ENCODE measurements around a stretch of chr18.

DNA sequence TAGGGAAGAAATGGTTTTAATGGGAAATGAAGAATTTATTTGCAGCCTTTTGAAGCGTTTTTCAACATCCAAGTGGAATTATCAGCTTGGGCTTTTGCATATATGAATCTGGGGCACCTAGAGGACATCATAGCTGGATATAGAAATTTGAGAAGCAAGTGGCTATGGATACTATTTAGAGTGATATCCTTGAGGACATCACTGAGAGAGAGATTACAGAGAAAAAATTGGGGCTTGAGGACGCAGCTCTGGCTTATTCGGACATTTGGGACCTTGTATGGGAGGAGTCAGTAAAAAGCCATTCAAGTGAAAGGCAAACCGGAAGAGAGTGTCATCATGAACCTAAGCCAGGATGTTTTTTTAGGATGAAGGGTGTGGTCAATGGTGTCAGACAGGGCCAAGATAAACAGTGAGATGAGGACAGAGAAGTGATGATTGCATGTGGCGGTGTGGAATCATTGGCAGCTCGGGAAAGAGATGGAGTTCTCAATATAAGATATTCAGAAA, 4.2 kb downstream of the RAB27B start:
- PRO-cap: no peak

DNA sequence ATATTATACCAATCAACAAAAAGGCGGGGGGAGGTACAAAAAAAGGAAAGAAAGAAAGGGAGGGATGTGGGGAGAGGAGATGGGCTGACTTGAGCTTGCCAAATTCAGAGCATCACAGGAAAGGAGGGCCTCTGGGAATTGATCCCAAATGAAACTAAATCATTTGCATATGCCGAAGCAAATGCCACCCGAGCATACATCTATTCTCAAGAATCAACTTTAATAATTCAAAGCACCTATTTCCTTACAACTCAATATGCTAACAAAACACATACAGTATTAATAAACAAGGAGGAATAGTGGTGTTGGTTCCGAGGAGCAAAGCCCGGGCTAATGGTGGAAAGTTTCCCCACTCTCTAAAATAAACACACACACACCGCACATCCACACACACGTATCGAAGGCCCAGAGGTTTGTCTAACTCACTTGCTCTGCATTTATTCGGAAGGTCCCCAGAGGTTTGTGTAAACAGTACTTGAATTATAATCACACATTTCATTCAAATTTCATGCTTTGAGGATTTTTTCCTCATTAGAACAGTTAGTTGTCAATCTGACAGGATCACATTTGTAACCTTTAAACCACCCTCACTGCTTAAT, 264.8 kb downstream of the TCF4 start:
- PRO-cap: no peak

- PRO-cap: no peak
These were observed 248.8 kb downstream of the TCF4 start for GRCh38 chr18:55339073-55339728.

DNA sequence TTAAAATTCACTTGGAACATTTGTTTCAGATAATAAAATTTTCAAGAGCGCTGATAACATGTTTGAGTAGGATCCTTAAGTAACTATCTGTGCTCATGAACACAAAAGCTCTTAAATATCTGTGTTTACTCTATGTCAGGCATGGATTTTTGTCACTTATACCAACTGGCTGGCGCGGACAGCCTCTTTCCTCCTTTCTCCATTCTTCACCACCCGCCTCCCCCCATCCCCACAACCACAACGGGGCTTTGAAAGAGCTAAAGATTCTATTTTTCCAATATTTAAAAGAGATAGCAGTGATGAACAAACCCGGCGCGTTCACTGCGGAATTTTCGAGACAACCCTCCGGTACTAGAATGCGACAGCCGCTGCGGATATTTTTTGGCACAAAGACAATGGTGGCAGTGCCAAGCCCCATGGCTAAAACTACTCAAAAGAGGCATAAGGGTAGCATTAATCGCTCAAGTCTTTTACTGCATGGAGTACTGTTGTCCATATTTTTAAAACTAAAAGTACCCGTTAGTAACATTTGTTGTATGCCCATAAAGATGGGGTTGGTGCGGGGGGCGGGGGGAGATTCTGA, 181.4 kb downstream of the TCF4 start:
- PRO-cap: no peak

- PRO-cap: unidirectional peak, plus-strand start at chr18:55477777
These were observed 110.5 kb downstream of the TCF4 start for GRCh38 chr18:55477400-55478018.

GRCh38 chr18:56445215-56445806, 193.1 kb downstream of the TXNL1 start:
- PRO-cap: no peak

DNA sequence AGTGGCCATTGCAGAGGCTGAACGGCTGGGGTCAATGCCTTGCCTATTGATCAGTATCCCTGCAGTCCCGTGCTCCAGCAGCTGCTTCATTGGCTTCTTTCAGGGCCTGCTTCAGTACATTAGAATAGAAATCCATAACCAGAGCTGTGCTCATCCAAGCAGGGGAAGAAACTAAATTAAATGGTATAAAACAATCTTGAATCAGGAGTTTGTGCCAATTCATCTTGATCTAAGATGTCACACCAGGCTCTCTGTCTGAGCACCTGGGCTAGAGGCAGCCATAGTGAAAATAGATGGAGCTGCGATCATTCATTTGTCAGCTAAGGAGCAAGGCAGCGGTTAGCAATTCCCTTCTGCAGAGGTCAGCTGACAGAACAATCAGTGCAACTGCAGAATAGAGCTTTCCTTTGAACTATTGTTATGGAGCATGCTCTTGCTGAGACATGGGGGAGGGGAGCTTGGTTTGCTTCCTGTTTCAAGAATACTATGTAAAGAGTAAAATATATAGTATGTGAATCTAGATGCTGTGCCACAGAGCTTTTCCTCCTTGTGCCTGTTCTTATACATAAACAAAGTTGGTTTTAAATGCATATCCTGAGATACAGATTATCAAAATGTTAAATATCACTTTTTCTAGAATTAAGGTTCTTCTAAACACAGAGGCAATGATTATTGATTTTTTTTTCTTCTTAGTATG, 222.6 kb downstream of the WDR7 start:
- PRO-cap: no peak

- PRO-cap: no peak
These were observed 2.6 kb downstream of the ONECUT2 start for GRCh38 chr18:57437602-57438385.

DNA sequence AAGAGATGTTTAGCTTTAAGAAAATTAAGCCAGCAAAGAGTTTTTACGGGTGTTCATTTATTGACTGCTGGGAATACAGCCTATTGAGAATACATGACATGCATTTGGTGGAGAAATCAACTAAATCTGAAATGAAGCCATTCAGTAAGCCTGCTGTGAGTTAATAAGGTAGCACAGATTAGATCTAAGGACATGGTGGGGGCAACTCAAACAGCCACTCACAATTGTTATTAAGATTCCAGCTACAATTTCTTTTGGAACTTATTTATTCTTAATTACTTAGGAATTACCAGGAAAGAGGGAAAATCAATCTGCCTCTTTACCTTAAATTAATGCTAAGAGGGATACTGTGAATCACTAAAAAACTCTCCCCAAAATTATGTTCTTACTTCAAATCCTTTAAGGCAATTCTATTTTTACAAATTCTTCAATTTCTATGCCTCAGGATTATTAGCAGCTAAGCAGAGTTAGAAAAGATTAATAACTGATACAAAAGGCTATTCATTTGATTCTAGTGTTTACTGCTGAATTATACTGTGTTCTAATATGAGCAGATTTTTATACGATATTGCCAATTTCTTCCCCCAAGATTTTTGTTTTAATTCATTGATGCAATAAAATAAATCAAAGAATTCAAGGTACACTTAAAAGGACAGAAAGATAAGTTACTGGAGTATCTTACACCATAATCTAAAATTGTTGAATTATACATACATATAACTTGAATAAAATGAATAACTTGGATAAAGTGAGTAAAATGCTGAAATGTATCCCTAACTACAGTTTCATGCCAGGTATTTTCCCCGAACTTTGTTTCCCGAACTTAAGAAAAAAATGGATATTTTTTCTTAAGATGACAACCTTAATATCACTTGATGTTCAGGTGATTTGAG, 14.4 kb upstream of the FECH start:
- PRO-cap: no peak

DNA sequence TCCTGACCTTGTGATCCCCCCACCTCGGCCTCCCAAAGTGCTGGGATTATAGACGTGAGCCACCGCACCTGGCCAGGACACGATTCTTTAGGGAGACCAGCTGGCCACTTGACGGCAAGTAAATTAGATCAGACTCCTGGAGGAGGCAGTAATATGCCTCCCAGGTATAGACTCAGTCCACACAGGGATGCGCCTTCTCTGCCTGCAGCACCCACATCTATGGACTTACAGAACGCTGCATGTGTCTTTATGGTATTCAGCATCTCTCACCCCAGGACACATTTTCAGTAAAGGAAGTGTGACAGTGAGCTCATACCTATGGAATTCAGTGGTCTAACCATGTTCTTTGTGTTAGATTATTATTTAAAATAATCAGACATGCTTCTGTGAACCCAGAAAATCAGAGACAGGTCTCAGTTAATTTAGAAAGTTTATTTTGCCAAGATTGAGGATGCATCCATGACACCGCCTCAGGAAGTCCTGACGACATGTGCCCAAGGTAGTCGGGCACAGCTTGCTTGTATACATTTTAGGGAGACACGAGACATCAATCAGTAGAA, 5.9 kb upstream of the NARS1 start:
- PRO-cap: no peak

GRCh38 chr18:57629947-57630947, 8.6 kb upstream of the NARS1 start:
- PRO-cap: bidirectional peak, plus-strand start at chr18:57630348, minus-strand start at chr18:57630177

- PRO-cap: no peak
These were observed 670 bp downstream of the ATP8B1 start for GRCh38 chr18:57802479-57802811.

- PRO-cap: no peak
These were observed 188.1 kb downstream of the NEDD4L start for GRCh38 chr18:58231930-58232658.

DNA sequence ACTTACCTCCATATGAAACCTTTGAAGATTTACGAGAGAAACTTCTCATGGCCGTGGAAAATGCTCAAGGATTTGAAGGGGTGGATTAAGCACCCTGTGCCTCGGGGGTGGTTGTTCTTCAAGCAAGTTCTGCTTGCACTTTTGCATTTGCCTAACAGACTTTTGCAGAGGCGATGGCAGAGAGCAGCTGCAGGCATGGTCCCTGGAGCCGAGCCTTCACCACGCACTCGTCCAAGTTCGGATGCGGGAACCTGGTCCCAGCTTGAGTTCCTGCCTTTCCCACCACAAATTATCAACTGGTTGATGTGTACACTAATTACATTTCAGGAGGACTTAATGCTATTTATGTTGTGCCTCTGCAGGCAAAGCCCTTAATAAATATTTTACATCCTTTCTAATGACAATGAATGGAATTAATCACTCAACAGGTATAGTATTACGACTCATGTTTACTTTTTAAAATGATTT, 232.7 kb downstream of the ALPK2 start:
- PRO-cap: no peak

GRCh38 chr18:58407109-58407688, 221.7 kb downstream of the ALPK2 start:
- PRO-cap: no peak

DNA sequence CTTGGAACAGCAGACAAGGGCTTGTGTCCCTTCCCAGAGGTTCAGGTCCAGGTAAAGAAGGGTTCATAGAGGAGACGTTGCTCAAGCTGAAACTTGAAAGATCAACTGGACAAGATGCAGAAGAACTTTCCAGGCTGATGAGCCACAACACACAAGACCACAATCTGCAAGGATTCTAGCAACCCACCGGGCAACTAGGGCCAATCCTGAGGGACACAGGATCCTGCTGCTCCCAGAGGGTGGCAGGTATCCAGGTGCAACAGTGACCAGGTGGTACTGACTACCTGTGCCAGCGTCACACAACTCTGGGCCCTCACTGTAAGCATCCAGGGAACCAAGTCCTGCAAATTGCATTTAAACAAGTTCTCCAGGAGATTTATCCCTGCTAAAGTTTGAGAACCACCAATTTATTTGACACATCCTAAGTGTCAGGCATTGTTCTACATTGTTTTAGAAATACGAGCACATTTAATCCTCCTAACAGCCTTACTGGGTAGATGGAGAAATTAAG, 215.7 kb downstream of the ALPK2 start:
- PRO-cap: no peak

GRCh38 chr18:58438663-58438955, 190.3 kb downstream of the ALPK2 start:
- PRO-cap: no peak

- PRO-cap: no peak
These were observed 135.0 kb downstream of the ALPK2 start for GRCh38 chr18:58493921-58494286.

- PRO-cap: no peak
These were observed 102.1 kb downstream of the ALPK2 start for GRCh38 chr18:58526688-58527227.

- PRO-cap: no peak
These were observed 92.4 kb downstream of the ALPK2 start for GRCh38 chr18:58536428-58537005.

Measured in right cardiac atrium (tissue), 1 donor.